Umbilical cord (tissue), 2 donors: ENCODE results near the genes PITX1 and SPOCK1.

DNA sequence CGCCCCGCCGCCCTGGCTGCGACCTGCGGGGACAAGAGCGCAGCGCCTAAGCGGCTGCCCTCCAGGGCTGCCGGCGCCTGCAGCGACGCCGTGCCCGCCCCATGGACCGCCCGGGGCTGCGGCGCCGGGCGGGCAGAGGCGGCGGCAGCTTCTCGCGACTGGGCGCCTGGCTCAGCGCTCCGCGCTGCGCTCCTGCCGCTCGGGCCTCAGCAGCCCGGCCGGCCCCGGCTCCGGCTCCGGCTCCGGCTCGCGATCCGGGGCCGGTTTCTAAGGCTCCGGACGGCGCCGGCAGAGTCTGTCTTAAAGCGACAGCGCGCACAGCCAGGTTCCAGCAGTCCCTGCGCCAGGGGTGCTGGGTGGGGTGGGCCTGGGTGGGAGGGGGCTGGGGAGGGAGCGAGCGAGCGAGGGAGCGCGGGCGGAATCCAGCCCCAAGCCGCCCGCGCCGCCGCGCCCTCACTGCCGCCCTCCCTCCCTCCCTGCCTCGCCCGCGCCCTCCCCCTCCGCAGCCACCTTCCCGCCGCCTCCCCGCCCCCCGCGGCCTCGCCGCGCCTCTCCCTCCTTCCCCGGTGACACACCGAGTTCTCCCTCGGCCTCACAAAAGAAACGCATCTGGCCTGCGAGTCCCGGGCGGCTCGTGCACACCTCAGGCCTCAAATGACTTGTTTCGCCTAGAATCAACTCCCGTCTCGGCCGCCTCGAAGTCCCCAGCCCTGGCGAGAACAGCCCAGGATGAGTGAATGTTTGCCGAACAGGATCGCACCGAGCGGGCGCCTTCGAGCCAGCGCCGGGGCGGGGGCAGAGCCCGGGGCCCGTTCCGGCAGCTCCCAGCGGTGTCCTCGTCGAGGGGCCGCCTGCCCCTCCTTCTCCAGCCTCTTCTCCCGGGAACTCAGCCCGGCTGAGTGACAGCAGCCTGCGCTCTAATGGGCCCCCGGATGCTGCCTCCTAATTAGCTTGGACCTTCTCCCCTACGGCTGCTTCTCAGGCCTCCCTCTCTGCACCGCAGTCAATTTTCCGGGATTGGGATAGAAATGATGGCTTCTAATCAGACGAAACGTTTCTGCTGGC is at the start of gene PITX1:
Gene PITX1 (minus strand): TSS at position 302 of the 1,065 bp plus-strand sequence.
- RAMPAGE, long total RNA, result no peak

DNA sequence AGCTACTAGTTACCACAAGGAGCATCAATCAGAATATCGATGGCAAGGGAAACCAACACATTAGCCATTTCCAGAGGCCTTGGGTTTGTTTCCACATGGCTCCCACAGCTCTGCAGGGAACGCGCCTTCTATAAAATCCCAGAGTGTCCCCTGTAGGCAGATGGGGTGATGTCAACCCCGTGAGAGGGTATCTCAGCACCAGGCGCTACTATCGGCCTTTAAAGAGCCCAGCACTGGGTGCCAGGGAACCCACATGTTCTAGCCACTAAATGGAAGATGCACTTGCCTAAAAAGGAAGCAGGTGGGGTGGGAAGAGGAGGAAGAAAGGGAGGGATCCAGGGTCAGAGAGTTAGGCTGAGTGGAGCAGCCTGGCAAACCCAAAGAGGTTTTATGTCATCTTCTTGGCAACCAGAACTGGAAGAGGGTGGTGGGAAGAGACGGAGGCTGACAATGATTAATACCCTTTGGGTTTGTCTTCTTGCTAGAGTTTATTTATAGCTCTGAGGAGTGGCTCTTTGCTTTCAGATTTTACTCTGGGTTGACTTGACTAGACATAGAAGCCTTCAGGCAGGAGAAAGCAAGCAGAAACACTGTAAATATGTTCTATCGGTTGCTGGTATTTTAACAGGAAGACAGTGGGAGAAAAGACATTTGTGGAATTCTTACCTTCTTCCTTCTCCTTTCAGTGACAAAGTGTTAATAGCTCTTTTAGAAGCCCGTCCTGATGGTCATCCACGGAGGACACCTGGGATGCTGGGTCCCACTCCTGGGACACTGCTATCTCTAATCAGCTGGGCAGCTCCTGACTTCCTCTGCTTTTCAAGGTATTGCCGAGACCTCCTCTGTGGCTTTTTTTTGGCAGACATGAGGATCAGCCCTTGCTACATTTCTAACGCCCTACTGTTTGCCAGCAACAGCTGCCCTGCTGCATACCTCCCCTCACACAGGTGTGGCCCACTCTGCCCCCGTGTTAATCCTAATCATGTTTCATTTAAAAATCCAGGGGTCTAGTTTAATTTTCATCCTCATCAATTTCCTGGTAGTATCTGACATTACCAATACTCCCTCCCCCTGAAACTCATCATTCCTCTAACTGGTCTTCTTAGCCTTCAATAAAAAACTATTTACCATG is 19.6 kb downstream of the MACROH2A1 start:
- RAMPAGE, long total RNA, result no peak

GRCh38 chr5:135397951-135398834 is 838 bp downstream of the MACROH2A1 start:
- RAMPAGE, long total RNA, result no peak

- RAMPAGE, long total RNA, result no peak
These were observed 6.8 kb upstream of the TIFAB start for GRCh38 chr5:135458820-135459536.

DNA sequence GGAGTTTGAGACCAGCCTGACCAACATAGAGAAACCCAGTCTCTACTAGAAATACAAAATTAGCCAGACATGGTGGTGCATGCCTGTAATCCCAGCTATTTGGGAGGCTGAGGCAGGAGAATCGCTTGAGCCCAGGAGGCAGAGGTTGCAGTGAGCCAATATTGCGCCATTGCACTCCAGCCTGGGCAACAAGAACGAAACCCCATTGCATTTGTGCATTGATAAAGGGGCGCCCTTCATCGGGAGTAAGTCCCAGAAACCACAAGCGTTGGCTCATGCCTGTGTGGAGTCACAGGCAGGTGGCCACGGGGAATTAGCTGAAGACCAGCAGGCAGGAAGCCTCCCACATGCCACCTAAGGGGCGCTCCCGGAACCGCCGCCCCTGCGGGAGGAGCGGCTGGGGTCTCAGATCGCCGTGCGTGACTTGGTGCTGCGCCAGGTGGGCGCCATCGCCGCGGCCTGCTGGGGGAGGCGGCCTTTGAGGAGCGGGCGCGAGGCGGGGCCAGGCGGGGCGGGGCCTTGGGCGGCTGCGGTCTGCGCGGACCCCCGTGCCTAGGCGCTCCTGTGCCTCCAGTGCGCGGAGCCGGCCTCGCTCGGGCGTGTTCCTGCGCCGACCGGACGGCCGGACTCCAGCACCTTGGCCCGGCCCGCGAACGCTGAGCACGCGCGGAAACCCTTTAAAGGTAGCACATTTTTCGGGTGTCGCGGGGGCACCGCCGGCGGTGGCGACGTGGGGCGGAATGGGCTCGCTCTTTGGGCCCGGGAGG is 24.8 kb downstream of the LECT2 start:
- RAMPAGE, long total RNA, result no peak

GRCh38 chr5:135973337-135973865 is 18.6 kb upstream of the LECT2 start:
- RAMPAGE, long total RNA, result no peak

DNA sequence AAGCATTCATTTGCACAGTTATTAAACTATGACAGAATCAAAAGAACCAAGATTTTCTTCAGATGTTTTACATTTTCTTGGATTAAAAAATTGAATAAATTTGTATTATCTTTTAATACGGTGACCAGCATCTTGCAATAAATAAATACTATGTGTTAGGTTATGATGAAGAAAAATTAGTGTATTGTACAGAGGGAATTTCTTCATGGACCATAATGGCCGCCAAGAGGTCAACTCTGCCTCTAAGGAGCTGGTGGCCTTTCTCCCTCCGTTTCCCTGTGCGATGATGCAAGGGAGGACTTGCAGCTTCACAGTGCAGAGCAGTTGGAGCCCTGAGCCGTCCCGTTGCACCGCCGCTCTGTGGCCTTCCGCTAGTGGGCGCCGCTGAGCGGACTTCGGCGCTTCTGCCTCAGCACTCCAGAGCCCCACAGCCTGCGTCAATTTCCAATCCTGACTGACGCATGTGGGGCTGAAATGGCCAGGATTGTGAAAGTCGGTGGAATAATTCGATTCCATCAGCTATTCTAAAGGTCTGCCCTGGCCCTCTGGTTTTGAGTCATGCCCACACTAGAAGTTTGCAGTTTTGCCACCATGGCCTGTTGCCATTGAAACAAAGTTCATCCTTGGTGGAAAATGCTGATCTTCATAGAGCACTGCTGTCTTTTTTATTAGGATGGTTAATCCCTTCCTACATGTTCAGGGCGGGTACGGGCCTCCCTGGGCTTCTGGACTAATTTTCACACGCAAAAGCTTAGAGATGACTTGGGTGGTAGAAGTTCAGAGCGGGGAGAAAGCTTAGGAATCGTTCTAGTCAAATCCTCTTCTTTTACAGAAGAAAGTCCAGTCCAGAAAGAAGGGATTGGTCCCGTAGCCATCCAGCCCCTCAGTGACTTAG is 22.7 kb upstream of the LECT2 start:
- RAMPAGE, long total RNA, result no peak

DNA sequence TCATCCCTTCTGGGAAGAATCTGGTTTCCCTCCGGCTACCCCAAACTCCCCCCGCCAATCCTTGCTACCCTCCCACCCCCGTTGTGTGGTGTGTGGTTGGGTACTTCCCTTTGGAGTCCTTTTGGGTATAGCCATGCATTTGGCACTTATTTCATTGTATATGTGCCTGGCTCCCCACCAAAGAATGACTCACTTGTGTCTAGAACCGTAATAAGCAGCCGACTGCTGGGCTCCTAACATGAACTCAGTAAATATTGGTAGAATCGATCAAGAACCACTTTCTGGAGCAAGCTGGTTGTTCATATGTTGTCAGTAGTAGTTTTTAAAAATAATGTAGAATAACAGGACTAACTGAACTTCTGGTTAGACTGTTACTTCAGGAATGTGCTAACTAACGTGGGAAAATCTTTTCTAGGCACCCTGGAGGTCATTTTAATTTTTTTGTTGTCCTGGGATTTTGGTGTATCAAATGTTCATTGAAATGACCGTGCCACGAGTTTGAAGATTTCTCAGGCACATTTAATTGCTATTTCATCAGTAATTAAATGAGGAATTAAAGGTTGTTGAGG is 8.2 kb upstream of the TGFBI start:
- RAMPAGE, long total RNA, result no peak

DNA sequence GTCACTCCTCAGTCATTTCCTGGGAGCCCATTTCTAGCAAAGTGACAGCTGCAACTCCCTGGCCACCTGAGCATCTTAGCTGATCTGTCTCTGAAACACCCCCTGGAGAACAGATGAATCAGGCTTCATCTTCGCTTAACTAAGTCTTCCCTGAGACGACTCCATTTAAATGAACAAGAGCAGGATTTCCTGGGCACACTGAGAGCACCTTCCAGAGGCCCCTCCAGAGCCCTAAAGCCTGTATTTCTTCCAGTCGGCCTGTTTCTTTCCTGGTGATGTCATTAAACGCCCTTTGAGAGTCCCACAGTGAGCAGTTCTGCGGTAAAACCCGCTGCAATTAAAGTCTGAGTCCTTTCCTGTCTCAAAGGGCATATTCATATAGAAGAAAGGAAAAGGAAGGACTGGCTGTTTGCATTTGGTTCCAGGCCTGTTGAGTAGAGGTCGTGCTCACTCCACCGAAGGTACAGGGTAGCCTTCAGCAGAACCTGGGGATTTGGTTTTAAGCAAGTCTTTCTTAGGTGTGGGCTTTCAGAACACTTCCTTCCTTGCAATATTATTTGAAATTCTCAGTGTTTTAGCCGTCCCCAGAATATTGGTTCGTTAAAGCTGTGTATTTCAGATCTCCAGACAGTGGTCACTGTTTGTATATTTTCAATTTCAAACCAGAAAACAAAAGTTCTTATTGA is 14.1 kb downstream of the TGFBI start:
- RAMPAGE, long total RNA, result no peak

DNA sequence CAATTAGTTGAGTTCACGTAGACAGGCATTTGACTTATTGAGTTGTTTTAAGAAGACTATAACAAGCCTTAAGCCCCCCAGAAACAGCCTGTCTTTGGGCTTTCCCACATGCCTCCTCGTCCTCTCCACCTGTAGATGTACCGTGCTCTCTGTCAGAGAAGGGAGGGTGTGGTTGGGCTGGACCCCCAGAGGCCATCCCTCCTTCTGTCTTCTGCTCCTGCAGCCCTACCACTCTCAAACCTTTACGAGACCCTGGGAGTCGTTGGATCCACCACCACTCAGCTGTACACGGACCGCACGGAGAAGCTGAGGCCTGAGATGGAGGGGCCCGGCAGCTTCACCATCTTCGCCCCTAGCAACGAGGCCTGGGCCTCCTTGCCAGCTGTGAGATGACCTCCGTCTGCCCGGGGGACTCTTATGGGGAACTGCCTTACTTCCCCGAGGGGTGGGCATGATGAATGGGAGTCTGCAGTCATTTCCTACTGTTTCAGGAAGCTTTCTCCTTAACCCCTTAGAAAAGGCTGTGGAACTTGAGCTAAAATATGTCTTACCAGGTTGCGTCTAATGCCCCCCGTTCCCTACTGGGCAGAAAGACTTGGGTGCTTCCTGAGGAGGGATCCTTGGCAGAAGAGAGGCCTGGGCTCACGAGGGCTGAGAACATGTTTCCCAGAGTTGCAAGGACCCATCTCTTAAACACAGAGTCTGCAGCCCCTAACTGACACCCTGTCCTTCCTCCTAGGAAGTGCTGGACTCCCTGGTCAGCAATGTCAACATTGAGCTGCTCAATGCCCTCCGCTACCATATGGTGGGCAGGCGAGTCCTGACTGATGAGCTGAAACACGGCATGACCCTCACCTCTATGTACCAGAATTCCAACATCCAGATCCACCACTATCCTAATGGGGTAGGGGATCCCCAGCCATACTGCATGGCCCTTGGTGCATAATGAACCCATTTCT is 17.6 kb downstream of the TGFBI start:
- RAMPAGE, long total RNA, result no peak

DNA sequence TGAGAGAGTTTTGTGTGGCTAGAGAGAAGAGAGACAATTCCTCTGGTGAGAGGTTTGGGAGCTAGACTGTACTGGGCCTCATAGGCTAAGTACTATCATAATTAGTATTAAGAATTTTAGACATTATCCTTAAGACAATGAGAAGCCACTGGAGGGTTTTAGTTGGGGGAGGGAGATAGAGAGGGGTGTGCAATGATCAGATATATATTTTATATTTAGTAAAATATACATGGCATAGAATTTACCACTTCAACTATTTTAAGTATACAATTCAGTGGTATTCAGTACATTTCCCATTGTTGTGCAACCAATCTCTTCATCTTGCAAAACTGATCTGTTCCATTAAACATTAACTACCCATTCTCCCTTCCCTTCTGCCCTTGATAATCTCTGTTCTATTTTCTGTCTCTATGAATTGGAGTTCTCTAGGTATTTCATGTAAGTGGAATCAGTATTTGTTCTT is 38.5 kb downstream of the TGFBI start:
- RAMPAGE, long total RNA, result no peak

- RAMPAGE, long total RNA, result no peak
These were observed 42.0 kb downstream of the TGFBI start for GRCh38 chr5:136070466-136071467.

DNA sequence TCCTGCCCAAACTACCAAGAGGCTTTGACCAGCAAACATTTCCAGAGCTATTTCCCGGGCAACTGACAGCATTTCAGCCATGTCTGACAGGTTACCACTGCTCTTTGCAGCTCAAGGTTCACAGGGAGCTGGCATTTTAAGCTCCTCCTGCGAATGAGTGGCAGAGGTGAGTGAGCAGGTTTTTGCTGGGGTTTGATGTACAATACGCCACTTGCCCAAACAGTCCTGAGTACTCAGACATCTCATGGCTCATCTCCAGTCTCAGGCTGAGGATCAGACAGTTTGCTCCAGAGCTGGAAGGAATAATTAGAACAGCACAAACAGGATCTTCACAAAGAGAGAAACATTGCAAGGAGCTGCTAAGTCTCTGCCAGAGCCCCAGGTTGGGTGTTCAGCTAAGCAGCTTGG is 390.2 kb downstream of the SPOCK1 start:
- RAMPAGE, long total RNA, result no peak

GRCh38 chr5:137142518-137143140 is 356.5 kb downstream of the SPOCK1 start:
- RAMPAGE, long total RNA, result no peak

DNA sequence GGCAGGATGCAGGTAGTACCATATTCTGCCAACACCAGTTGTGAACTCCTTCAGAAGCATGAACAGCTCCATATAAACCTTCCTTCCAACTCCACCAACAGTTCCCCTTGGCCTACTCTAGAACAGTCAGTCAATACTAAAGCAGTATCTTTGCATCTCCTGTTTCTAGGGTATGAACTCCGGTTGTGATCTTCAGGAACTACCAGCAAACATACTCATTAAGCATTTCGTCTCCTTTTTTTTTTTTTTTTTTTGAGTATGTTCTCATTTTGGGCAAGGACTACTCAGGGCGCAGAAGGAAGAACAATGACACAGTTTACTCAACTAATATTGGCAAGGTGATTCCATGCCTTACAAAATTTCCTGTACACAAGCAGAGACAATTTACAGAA is 197.7 kb downstream of the SPOCK1 start:
- RAMPAGE, long total RNA, result no peak

DNA sequence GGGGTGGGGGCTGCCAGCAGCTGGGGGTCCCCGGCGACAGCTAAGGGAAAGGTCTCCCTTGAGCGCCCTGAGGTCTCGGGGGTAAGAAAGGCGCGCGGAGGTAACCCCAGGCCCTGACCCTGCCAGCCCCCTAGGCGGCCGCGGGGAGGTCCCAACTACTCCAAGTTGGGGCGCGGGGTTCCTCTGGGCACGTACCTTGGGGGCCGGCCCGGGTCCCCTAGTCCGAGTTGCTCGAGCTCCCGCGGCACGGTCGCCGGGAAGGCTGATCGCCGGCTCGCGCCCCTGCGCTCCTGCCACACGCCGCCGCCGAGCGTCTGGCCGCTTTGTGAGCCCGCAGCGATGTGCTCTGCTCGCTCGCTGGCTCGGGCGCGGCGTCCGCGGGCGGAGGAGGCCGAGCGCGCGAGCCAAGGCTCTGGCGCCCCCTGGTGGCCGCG is at the start of gene SPOCK1:
Gene SPOCK1 (minus strand): TSS at position 343 of the 434 bp plus-strand sequence.
- RAMPAGE, long total RNA, result no peak

- RAMPAGE, long total RNA, result no peak
These were observed 8.9 kb upstream of the PKD2L2 start for GRCh38 chr5:137880167-137880875.

- RAMPAGE, long total RNA, result no peak
These were observed 5.6 kb downstream of the KIF20A start for GRCh38 chr5:138184191-138185257.

GRCh38 chr5:138420648-138421152 is 18.2 kb upstream of the REEP2 start:
- RAMPAGE, long total RNA, result no peak

DNA sequence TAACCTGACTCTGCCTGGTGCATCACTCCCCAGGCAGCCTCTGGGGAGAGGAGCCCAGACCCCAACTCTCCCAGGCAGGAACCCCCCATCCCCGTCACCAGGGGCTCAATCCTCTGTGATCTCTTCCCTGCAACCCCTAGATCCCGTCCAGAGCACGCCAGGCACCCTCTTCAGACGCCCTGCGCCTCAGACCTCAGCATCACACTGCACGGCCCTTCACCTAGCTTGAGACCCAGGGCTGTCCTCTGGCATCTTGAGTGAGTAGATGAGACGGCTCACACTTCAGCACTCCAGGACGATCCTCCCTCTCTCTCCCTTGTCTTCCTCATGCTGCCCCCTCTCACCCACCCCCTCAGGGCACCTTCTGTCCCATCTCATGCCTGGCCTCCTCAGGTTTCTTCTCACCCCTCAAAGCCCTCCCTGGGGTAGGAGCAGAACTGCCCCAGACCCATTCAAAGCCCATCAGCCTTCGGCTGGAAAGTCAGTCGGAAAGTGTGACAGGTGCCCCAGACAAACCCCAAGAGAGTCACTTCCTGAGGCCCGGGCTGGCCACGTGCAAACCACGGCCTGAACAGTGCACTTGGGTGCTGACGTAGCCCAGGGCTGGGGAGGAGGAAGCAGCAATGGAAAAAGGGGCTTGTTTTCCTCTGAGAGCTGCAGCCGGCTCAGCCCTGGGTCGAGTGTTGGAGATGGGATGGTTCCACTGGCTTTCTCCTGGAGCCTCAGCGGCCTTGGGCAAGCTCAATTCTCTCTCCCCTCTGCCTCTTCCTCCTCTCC is 6.2 kb upstream of the EGR1 start:
- RAMPAGE, long total RNA, result no peak